ENCODE measurements around a stretch of chr13.

GRCh38 chr13:113989135-113989907, 15.4 kb upstream of the C13orf46 start:
- PRO-cap: no peak

GRCh38 chr13:113998343-113999080, 24.6 kb upstream of the C13orf46 start:
- PRO-cap: bidirectional peak, plus-strand start at chr13:113998875, minus-strand start at chr13:113998588

DNA sequence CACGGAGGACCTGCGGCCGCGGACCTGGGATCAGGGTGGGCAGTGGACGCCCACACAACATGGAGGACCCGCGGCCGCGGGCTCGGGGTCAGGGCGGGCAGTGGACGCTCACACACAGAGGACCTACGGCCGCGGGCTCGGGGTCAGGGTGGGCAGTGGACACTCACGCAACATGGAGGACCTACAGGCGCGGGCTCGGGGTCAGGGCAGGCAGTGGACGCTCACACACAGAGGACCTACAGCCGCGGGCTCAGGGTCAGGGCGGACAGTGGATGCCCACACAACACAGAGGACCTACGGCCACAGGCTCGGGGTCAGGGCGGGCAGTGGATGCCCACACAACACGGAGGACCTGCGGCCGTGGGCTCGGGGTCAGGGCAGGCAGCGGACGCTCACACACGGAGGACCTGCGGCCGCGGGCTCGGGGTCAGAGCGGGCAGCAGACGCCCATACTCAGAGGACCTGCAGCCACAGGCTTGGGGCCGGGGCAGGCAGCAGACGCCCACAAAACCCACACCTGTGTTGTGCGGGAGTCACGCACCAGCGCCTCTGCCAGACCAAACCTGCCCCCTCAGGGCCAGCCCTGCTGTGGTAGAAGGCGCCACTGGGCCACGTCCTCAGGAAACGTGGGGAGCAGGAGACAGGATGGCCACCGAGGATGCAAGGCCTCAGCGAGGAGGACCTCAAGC, 27.6 kb upstream of the C13orf46 start:
- PRO-cap: no peak

DNA sequence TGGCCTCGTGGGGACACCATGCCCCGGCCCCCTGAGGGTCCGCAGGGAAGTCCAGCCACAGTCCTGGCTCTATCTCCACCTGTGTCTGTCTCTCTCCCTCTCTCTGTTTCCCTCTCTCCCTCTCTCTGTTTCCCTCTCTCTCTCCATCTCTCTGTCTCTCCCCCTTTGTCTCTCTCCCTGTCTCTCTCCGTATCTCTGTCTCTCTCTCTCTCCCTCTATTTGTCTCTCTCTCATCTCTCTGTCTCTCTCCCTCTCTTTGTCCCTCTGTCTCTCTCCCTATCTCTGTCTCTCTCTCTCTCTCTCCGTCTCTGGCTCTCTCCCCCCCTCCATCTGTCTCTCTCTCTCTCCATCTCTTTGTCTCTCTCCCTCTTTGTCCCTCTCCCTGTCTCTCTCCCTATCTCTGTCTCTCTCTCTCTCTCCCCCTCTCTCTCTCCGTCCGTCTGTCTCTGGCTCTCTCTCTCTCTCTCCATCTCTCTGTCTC, 39.5 kb upstream of the C13orf46 start:
- PRO-cap: no peak

DNA sequence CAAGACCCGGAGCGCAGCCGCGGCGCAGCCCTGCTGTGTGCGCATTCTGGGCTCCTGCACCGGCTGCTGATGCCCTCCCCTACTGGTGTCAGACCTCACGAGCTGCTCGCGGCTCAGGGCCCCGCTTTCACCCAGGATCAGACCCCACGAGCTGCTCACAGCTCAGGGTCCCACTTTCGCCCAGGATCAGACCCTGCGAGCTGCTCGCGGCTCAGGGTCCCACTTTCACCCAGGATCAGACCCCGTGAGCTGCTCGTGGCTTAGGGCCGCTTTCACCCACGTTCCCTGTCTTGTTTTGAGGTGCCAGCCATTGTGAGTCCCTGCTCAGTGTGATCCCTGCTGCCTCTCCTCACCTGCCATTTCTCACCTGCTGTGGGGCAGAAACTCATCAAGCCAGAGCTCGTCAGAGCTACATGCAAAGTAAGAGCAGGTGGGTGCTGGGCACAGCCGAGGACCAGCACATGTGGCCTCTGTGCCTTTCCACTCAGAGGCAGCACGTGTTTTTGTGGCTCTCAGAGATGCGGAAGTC, 47.0 kb upstream of the C13orf46 start:
- PRO-cap: unidirectional peak, minus-strand start at position 335 of the sequence

DNA sequence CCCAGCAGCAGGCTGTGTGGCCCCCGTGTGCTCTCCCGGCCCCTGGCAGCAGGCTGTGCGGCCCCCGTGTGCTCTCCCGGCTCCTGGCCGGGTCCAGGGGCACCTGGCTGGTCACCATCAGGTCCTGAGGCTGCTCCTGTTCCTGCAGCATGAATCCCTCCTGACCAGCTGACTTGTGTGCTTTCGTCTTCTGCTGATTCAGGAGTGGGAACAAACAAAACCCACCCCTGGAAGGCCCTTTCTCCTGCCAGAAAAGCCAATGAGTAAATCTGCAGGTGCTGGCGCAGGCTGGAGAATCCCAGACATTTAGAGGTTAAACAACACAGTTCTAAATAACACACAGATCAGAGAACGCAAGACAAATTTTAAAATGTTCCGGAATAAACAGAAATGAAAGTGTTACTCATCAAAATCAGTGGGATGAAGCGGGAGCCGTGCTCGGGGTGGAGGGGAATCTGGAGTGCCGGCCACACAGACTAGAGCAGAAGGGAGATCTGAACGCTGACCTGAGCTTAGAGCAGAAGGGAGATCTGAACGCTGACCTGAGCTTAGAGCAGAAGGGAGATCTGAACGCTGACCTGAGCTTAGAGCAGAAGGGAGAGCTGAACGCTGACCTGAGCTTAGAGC, 60.6 kb upstream of the C13orf46 start:
- PRO-cap: no peak

DNA sequence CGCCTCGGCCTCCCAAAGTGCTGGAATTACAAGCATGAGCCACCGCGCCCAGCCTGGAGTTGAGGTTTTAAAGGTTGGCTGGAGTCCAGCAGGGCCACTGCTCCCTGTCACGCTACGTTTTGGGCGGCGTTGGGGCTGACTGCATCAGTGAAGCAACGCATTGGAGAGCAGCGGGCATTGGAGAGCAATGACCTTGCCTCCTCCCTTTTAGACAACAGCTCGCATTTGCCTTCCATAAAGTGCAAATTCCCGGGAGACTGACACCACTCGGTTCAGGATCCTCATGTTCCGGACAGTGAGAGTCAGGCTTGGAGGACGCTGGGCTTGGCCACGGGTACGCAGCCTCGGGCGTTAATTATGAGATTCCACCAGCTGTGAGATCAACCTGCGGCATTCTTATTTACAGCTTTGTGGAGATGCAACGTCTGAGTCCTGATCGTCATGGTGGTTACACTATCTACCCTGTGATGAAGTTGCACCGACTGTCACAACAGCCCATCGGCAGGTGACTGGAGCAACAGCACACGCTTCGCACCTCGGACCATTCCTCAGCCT, 63.0 kb upstream of the C13orf46 start:
- PRO-cap: no peak

GRCh38 chr13:114065051-114066240, 67.0 kb downstream of the RASA3 start:
- PRO-cap: bidirectional peak, plus-strand start at chr13:114065341, minus-strand start at chr13:114065211; bidirectional peak, plus-strand start at chr13:114065527, minus-strand start at chr13:114065470; bidirectional peak, plus-strand start at chr13:114065906, minus-strand start at chr13:114065821

GRCh38 chr13:114126706-114127705, 5.4 kb downstream of the RASA3 start:
- PRO-cap: no peak

- PRO-cap: no peak
Observed at GRCh38 chr13:114151393-114151952, 19.1 kb upstream of the RASA3 start.

- PRO-cap: no peak
Observed at GRCh38 chr13:114238629-114239193, 4.0 kb downstream of the CDC16 start.

DNA sequence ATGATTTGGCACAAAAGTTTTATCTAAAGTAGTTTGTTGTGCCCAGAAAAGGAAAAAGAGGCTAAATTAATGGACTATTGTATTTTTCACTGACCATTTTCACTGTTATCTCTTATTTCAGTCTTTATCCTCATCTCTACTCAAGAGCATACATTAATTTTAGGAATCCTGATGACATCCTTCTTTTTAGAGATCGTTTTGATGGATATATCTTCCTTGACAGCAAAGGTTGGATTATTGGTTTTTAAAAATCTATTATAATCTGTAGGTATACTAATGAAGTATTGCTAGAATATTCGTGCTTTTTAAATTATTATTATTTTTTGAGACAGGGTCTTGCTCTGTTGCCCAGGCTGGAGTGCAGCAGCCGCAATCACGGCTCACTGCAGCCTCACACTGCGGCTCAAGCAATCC, 1.3 kb downstream of the UPF3A start:
- PRO-cap: no peak